Choroid plexus epithelial cell (primary cell): ENCODE data around the gene PLEKHG5.

DNA sequence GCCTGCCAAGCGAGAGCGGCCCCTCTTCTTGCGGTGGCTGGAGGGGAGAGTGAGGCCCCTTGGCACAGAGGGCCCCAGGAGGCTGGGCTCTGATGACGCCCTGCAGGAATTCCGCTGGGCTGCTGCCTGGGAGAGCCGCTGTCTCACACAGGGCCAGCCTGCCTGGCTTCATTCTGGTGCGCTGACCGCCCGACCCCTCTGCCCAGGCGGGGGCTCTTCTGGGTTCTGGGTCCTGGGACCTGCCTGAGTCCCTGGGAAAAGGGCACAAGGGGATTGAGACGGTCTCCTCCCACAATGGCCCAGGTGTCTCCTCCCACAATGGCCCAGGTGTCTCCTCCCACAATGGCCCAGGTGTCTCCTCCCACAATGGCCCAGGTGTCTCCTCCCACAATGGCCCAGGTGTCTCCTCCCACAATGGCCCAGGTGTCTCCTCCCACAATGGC lies 22.4 kb downstream of the TP73 start:
- RRBS, result no CpG with 5 or more reads among the region's 11 CpGs

DNA sequence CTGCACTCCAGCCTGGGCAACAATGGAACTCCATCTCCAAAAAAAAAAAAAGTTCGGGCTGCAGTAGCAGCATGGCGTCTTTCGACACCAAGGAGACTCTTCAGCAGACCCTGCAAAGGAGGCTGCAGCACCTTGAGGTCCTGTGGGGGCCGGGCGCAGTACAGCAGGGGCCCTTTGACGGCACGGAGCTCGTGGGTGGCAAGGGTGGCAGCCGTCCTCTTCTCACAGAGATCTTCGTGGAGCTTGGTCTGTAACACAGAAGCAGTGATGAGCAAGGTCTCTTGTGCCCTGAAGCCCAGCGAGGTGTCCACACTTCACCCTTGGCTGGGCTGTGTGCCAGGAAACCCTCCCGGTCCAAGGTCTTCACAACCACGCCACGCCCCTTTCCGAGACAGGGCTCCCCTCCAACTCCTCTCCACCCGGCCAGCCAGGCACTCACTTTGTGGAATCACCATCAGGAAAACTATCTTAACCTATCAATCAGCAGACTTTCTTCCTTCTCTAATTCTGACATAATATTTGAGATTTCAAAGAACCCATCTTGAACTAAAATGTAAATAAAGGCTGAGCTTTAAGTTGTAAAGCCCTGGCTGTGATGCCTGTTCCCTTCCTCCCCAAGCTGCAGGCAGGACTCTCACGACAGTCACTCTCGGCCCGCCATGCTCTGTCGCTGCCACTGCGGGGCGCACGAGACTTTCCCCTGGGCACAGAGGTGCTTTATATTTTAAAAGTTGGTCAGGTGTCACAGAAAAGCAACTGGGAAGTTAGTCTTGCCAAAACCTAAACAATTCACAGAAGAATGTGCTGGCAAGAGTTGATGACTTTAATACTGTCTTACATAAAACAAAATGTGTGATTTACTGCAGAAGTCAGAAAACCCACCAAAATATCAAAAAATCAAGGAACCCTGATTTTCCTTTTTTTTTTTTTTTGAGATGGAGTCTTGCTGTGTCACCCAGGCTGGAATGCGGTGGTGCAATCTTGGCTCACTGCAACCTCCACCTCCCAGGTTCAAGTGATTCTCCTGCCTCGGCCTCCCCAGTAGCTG lies 11.0 kb downstream of the LRRC47 start:
- RRBS, result 60% methylated on average over 5 of the region's 25 CpGs

- RRBS, result 0% methylated on average over 5 of the region's 18 CpGs
Measured at GRCh38 chr1:3856436-3856740, 623 bp downstream of the CEP104 start.

DNA sequence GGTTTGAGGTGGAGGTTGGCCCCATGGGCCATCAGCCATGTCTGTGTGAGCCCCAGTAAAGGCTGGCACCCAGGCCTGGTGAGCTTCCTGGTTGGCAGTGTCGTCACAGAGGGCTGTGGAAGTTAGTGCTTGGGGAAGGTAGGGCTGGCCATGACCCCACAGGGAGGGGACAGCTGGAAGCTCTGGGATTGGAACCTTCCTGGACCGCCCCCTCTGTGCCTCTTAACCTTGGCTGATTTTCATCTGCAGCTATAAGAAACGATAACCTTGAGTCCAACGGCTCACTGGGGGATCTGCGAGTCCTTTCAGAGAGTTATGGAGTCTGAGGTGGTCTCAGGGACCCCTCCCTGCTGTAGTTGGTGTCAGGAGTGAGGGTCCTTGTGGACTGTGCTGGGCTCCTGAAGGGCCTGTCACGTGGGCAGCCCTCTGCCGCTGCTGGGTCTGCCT lies 19.9 kb downstream of the C1orf174 start:
- RRBS, result no CpG with 5 or more reads among the region's 7 CpGs

- RRBS, result no CpG with 5 or more reads among the region's 3 CpGs
Measured at GRCh38 chr1:5570774-5571299, 421.4 kb downstream of the NPHP4 start.

- RRBS, result no CpG with 5 or more reads among the region's 23 CpGs
Measured at GRCh38 chr1:6016174-6017010, 24.2 kb upstream of the NPHP4 start.

DNA sequence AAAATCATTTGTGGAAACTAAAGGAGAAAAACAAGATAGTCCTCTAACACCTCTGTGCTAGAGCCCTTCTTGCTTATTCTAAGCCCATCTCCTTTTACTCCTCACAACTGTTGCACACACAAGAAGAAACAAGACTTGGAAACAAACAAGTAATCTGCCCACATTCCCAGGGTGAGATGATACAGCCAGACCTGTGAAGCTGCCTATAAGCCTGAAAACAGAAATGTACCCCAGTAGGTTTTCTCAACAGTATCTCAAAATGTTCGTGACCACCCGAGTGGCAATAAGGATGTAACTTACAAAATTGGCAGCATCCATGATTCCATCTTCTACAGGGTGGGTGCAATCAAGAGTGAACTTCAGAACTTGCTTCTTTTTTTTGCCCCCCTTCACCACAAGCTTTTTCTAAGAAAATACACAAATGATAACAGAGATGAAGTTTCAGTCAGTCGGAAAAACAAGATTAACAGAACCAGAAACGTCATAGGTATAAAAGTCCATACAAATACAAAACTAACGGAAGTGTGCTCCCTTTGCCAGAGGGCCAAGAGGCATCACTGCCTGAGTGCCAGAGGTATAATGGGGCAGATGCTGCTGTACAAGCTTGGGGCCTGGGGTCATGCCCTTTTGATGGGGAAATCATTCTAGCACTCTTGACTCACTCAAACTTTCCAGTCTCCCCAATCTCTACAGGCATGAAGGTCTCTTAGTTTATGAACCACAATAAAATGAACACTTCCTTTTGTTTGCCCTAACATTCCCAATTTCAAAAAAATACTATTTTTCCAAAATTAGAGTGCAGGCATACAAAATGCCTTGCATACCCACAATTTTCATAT lies 1.8 kb downstream of the RPL22 start:
- RRBS, result no CpG with 5 or more reads among the region's 5 CpGs

DNA sequence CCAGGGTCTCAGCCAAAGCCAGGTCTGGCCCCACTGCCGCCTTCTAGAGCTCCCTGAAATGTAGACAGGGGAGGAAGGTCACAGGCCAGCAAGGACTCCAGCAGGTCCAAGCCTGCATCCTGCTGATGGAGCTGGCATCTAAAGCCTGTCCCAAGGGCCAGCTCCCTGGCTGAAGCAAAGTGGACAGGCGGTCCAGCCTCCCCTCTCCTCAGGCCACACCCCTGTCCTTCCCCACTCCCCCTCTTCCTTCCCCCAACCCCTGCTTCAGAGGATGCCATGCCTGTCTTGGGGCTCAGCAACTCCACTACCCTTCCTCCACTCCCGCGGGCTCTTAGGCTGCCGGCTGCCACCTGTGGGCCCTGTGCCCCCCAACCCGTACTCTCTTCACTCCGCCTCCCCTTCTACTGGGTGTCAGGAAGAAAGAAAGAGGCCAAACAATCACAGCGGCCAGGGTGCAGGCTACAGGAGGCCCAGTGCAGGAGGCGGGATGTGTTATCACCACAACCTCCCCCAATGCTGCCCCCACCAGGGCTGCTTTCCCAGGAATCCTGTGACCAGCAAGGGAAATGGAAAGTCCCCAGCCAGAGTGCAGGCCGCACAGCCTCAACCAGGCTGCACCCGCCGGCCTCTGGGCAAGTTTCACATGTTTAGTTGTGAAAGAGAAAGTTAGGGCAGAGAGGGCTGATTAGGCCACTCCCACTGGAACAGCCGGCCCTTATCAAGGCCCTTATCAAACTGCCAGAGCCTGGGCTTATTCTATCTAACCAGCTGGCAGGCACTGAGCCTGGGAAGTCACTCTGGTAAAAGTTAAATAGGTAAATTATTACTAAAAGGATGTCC lies 34.1 kb downstream of the ACOT7 start:
- RRBS, result 2% methylated on average over 2 of the region's 13 CpGs

DNA sequence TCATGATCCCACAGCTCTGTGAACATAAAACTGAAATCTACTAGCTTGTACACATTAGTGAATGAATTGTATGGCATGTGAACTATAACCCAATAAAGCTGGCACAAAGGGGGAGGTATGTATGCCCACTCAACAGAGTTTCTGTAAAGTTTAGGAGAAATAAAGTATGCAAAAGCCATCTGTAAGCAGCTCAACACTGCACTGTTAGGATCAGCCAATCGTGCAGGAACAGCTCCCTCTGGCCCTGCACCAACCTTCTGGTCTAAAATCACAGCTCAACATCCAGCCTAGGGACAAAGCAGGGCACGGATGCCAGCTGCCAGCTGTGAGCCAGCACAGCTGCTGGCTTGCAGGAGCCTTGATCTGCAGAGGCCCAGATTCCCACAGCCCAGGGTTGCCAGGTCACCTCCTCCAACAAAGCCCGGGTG lies 8.7 kb downstream of the ACOT7 start:
- RRBS, result no CpG with 5 or more reads among the region's 3 CpGs

- RRBS, result 3% methylated on average over 18 of the region's 54 CpGs
Measured at GRCh38 chr1:6446759-6447631, 19.0 kb downstream of the TNFRSF25 start.

- RRBS, result 52% methylated on average over 23 of the region's 45 CpGs
Measured at GRCh38 chr1:6471399-6472078, 5.6 kb upstream of the TNFRSF25 start.

GRCh38 chr1:6491112-6492118 lies at the start of gene PLEKHG5:
TSS of gene PLEKHG5 (minus strand) at chr1:6491667.
- RRBS, result no CpG with 5 or more reads among the region's 15 CpGs

- RRBS, result 2% methylated on average over 42 of the region's 99 CpGs
Measured at GRCh38 chr1:6496792-6497921, 5.7 kb upstream of the PLEKHG5 start.

DNA sequence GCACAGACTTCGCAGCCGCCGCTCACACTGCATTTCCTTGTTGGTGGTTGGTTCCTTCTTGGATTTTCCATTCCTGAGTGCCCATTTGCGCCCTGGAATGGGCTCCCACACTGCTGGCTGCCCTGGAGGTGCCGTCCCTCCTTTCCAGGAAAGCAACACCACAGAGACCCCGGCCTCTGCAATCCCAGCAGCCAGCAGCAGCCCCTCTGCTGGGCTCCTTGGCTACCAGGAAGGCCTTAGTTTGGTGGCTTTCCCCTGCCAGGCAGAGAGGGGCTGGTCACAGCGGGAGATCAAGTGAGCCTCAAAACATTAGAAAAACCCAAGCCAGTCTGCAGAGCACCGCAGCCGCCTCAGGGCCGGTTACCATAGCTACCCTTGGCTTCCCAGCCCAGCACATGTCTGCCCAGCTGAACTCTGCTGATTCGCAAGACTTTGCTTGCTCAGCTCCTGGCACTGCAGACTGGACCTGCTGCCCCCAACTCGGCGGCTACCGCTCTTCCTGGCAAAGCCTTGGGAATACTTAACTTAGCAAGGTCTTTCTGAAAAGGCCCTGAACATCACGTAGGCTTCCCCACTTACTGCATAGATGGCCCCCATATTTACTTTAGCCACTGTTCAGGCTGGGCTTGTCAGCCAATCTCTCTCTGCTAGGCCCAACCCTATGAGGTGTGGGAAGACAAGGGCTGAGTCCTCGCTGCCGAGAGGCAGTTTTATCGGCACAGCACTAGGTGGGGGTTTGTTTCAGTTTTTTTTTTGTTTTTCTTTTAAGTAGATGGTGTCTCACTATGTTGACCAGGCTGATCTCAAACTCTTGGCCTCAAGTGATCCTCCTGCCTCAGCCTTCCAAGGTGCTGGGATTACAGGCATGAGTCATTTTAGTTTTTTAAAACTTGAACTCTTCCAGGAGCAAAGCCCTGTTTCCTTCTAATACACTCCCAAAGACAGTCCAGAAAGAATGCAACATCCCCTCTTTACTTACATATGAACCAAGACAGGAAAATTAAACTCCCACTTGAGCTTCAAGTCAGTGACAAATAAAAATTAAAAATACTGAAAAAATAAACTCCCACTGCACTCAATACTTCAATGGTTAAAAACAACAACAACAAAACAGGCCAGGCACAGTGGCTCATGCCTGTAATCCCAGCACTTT lies 28.7 kb upstream of the PLEKHG5 start:
- RRBS, result no CpG with 5 or more reads among the region's 18 CpGs

GRCh38 chr1:6784039-6785198 lies 835 bp upstream of the CAMTA1 start:
- RRBS, result 2% methylated on average over 58 of the region's 113 CpGs

- RRBS, result no CpG with 5 or more reads among the region's 10 CpGs
Measured at GRCh38 chr1:6839392-6840148, 54.3 kb downstream of the CAMTA1 start.

- RRBS, result no CpG with 5 or more reads among the region's 10 CpGs
Measured at GRCh38 chr1:6922514-6922994, 137.3 kb downstream of the CAMTA1 start.

GRCh38 chr1:7379245-7380179 lies 391.6 kb upstream of the VAMP3 start:
- RRBS, result no CpG with 5 or more reads among the region's 20 CpGs

- RRBS, result no CpG with 5 or more reads among the region's 11 CpGs
Measured at GRCh38 chr1:7478239-7478828, 292.8 kb upstream of the VAMP3 start.

- RRBS, result no CpG with 5 or more reads among the region's 5 CpGs
Measured at GRCh38 chr1:7572771-7573183, 198.3 kb upstream of the VAMP3 start.